Kidney (tissue), 2 donors: ENCODE measurements around a stretch of chrX.

- PRO-cap, result no peak
- RRBS, result no CpG with 5 or more reads among the region's 4 CpGs
These were observed 15.2 kb downstream of the F8 start for GRCh38 chrX:155007328-155007726.

- PRO-cap, result no peak
- RRBS, result no CpG with 5 or more reads among the region's 6 CpGs
These were observed 68.7 kb upstream of the VBP1 start for GRCh38 chrX:155147521-155147949.

DNA sequence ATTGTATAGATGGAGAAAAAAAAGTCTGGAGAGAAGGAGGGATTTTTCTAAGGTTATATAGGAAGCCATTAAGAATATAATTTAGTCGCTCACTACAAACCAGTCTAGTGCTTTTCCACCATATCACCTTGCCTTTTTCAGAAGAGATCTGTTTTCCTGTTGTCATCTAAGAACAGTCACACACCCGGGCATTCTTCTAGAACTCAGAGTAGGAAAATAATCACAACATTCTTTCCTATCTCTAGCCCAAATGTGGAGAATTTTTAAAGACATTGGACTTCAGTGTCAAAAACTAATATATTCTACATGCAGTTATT, 419 bp downstream of the CLIC2 start:
- PRO-cap, result no peak
- RRBS, result no CpG with 5 or more reads among the region's 2 CpGs

DNA sequence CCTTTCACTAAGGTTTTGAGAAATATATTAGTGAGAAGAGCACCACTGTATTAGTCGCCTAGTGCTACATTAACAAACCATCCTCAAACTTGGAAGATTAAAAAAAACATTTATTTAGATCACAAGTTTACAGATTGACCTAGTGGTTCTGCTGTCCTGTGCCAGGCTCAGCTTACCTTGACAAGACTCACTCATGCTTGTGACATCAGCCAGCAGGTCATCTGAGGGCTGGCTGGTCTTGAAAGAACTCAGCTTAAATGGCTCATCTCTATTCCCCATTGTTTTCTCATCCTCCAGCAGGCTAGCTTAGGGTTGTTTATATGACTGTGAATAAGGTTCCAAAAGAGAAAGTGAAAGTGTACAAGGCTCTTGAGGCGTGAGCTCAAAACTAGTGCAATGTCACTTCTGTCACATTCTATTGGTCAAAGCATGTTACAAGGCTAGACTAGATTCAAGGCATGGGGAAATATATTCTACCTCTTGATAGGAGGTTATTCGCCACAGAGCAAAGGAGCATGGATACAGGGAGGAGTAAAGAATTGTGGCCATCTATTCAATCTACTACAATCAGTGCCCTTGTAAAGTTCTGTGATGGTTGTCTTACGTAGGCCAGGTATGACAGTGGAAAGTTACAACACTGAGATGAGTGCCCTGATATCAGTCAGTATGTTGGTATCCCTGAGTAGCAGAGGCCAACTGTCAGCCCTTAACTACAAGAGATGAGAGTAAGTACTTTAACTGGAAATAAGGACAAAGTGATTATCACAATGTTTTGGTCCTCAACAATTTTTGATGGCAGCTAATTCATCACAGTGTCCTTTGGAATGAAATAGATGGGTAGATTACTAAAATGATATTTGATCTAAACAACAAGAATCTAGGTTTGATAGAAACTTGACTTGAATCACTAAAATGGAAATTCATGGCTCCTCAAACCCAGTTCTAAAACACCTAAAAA, 19.8 kb upstream of the TMLHE start:
- PRO-cap, result no peak
- RRBS, result no CpG with 5 or more reads among the region's 4 CpGs

GRCh38 chrX:155768213-155768753, 112.9 kb upstream of the VAMP7 start:
- PRO-cap, result no peak
- RRBS, result no CpG with 5 or more reads among the region's 21 CpGs

GRCh38 chrX:155874726-155875258, 6.4 kb upstream of the VAMP7 start:
- PRO-cap, result no peak
- RRBS, result 14% methylated on average over 4 of the region's 17 CpGs